ENCODE data around the genes WDR74 and SLC22A6.

GRCh38 chr11:62727827-62728000 lies 457 bp upstream of the HNRNPUL2 start:
- RRBS: 11% methylated on average over 1 of the region's 10 CpGs

- RRBS: under 1% methylated on average over 10 of the region's 37 CpGs
Observed at GRCh38 chr11:62838749-62839438, 496 bp downstream of the WDR74 start.

DNA sequence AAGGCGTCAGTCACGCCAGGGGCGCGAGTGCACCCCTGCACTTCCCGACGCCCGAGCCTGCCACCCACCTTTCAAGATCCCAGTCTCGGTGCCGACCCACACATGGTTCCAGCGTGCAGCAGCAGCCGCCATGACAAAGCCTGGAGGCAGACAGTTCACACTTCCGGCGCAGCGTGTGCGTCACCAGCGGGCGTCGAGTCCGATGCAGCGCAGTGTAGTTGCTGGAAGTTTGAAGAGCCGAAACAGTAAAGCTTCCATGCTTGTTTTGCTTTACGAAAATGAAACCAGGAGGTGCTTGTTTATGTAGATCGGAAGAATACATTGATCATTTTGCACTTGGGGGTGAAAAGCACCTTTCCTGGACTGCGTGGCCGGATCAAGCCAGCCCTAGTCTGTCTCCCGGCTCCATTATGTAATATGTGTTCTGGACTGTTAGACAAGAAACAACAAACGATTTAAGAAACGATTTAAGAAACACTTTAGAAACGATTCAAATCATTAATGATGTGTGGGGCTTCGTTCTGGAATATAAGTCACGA lies at the start of gene WDR74:
Gene WDR74, minus strand, starts transcription at position 152 of the 539 bp plus-strand sequence.
- RRBS: no CpG with 5 or more reads among the region's 31 CpGs

DNA sequence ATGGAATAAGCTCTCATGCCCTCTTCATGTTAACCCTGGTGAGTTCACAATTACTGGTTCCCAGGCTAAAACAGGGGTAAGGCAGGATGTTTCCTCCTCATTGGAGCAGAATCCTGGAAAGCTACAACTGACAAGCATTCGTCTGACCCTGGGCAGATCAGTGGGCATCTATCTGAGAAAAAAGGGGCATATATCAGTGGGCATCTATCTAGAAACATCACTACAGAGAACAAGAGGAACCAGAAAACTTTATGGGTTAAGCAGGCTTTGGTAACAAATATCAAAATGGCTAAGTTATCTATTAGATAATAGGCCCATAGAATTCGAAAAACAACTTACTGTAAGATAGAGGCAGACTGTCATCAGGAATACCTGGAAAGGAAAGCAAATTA lies 14.8 kb upstream of the WDR74 start:
- RRBS: no CpG with 5 or more reads among the region's 2 CpGs

DNA sequence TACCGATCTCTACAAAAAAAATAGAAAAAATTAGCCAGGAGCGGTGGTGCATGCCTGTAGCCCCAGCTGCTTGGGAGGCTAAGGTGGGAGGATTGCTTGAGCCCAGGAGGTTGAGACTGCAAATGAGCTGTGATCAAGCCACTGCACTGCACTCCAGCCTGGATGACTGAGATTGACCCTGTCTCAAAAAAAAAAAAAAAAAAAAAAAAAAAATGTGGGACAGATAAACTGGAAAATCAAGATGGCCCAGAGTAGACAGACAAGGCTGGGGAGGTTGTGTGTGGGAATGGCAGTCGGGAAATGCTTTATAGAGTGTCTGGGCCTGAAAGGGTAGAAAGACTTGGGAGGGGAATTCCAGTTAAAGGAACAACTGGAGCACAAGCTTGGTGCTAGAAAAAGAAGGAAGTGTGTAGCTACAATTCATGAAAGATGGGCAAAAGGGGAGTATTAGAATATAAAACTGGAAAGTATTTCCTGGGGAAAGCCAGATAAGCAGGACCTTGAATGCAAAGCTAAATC lies 18.2 kb upstream of the WDR74 start:
- RRBS: no CpG with 5 or more reads among the region's 3 CpGs

DNA sequence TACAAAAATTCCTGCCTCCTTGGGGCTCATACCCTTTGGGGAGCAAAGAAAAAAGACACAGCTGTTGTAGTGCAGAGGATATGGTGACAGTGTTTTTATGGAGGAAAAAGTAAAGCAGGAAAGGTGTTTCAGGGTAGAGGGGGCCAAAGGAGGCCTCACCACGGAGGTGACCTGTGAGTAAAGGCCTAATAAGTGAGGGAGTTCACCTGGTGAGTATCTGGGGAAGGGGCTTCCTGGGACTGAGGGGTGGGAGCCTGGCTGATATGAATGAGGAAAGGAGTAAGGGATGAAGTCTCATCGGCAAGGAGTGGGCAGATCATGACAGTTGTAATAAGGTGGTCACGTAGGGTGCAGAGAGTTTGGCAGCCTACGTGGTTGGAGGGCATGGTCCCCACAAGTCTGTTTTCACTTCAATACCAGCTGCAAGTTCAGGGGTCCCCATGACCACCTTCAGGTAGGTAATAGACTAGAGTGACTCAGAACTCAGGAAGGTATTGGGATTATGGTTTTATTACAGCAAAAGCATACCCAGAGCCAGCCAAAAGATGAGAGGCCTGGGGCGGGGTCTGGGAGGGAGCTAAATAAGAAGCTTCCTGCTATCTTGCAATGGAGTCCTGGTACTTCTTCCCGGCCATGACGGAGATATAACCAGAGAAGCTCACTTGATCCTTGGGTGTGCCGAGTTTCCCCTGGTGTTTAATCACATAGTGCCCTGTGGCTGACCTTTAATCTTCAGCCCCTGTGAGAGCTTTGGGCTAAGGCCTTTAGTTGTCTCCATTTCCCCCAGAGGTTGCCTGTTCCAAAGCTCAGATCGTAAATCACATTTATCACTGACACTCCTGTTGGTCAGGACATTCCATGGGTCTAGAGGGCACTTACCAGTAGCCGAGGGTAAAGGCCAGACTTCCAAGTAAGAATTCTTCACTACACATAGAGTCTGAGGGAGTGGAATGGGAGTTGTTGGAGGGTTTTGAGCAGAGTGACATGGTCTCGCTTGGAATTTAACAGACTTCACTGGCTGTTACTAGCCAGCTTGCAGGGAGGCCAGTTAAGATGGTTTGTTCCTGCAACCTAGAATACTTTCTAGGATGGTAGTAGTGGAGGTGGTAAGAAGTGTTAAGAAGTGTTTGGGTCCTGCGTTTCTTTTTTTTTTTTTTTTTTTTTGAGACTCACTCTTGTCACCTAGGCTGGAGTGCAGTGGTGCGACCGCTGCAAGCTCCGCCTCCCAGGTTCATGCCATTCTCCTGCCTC lies 9.0 kb downstream of the SLC3A2 start:
- RRBS: no CpG with 5 or more reads among the region's 15 CpGs

GRCh38 chr11:62984725-62985010 lies at the start of gene SLC22A6:
SLC22A6 (minus strand) TSS chr11:62984967.
- RRBS: 50% methylated on average over 3 of the region's 6 CpGs

GRCh38 chr11:63244424-63245231 lies 1.2 kb upstream of the SLC22A25 start:
- RRBS: no CpG with 5 or more reads among the region's 4 CpGs

DNA sequence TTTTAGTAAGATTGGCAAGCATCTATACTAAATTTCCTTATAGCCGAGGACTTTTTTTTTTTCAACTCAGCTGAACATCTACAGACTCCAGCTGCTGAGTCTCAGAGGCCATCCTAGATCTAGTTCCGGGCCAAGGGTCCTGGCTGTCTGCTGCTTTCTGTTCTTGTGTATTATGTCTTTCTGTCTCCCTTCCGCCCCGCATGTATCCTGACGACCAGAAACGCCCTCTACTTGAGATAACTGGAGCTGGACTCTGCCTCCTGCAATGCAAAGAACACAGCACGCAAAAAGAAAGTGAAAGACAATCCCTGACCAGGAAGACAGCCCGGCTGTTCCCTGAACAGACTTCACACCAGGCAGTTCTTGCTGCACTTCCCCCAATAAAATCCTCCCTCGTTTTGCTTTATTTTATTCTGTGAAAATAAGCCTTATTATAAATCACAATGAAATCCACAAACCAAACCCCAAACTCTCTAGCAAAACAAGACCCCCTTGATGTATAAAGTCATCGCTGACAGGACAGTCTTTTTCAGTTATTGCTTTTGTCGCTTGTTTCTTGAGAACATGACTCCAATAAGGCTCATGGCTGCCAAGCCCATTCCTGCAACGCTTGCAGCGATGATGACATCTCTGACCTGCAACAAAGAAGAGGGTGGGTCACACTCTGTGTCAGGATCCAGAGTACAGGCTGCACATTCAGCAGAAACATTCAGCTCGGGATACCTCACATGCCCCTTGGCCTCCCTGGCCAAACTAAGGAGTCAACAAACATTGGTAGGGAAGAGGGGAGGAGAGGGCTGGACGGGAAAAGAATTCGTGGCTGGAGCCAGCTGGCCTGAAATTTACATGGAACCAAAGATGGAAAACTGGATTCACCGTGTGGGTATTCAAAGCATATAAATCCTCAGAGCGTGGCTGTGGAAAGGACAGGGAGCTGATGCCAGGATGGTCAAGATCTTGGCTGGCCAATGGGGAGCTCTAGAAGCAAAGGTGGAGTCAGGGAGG lies 11.5 kb upstream of the PLAAT2 start:
- RRBS: no CpG with 5 or more reads among the region's 18 CpGs

- RRBS: no CpG with 5 or more reads among the region's 10 CpGs
Observed at GRCh38 chr11:63765212-63765900, 3.2 kb downstream of the ZFTA start.

- RRBS: 64% methylated on average over 10 of the region's 45 CpGs
Observed at GRCh38 chr11:63769637-63770424, 1.3 kb upstream of the ZFTA start.

DNA sequence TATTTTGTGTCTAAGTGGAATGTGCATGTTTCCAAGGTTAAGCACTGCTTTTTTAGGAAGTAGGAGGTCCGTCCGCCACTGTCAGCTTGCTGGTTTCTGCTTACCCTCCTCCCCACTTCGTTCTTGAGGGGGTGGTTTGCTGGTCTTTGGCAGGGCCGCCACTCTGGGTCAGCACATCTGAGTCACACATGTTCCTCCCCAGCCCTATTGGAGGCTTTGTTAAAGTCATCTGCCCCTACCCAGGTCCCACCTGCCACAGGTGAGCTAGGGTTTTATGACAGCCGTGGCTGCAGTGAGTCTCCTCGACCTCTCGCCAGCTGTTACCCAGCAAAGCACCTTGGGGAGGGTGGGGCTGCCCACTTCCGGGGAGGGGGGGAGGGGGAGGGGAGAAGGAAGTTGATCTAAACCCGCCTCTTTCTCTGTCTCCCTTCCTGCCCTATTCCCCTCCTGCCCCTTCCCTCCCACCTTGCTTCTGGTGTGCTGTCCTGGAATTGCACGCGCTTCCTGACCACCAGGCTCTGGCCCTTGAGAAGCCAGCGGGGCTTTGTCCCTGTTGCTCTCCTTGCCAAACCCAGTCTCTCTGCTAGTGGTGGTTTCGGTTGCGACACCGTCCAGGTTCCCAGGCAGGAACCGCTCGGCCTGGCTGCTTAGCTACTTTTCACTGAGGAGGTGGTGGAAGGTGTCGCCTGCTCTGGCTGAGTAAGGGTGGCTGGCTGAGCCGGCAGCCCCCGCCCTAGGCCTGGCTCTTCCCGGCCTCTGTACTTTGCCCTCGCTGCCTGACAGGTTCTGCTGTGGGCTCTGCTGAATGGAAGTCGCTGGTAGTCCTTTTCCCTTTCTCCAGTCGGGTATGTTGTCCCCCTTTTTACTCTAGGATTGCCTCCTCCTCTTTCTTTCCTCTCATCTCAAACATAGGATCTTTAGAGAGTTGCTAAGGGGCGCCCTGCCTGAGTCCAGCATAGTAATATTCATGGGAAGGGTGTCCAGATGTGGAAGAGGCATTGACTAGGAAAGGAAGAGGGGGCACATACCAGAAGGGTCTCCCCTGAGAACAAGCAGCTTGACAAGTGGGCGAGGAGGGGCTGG lies 28.5 kb downstream of the RCOR2 start:
- RRBS: no CpG with 5 or more reads among the region's 26 CpGs

DNA sequence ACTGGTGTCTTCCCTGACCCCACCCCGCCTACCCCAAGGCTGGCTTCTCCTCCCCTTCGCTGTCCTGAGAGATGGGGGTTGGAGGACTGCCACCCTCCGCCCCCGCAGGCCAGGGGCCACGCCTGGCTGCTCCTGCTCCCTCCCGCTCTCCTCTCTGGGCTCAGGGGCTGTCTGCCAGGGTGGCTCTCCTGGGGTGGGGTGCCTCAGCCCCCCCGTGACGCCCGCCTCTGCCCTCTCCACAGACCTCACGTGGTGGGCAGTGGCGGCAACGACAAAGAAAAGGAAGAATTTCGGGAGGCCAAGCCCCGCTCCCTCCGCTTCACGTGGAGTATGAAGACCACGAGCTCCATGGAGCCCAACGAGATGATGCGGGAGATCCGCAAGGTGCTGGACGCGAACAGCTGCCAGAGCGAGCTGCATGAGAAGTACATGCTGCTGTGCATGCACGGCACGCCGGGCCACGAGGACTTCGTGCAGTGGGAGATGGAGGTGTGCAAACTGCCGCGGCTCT lies 8.3 kb downstream of the RCOR2 start:
- RRBS: no CpG with 5 or more reads among the region's 30 CpGs

DNA sequence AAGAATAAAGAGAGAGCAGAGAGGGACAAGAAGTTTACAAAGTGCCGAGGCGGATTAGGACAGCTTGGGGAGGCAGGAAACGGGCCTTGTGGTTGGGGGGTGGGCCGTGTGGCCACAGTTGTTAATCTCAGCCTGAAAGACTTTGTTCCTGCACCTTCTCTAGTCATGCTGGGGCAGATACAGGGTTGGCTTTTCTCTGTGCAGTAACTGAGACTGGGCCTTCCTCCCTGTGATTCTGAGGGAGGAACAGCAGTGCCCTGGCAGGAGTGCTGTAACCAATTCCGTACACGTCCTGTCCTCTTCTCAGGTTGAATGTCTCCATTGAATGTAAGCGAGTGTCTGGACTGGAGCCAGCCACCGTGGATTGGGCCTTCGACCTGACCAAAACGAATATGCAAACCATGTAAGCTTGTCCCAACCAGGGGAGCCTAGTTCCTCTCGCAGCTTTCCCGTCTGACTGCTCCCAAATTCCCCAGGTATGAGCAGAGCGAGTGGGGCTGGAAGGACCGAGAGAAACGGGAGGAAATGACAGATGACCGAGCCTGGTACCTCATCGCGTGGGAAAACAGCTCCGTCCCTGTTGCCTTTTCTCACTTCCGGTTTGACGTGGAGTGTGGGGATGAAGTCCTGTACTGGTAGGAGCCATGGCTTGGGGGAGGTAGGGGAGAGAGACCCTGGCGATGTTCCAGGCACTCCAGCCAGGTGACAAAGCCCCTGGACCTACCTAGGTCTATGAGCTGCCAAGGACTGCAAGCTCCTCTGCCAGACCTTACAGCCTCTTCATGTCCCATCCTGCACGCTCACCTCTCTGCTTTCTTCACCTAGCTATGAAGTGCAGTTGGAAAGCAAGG lies 13.4 kb downstream of the NAA40 start:
- RRBS: no CpG with 5 or more reads among the region's 23 CpGs

GRCh38 chr11:64001842-64002392 lies 15.7 kb downstream of the OTUB1 start:
- RRBS: no CpG with 5 or more reads among the region's 13 CpGs

DNA sequence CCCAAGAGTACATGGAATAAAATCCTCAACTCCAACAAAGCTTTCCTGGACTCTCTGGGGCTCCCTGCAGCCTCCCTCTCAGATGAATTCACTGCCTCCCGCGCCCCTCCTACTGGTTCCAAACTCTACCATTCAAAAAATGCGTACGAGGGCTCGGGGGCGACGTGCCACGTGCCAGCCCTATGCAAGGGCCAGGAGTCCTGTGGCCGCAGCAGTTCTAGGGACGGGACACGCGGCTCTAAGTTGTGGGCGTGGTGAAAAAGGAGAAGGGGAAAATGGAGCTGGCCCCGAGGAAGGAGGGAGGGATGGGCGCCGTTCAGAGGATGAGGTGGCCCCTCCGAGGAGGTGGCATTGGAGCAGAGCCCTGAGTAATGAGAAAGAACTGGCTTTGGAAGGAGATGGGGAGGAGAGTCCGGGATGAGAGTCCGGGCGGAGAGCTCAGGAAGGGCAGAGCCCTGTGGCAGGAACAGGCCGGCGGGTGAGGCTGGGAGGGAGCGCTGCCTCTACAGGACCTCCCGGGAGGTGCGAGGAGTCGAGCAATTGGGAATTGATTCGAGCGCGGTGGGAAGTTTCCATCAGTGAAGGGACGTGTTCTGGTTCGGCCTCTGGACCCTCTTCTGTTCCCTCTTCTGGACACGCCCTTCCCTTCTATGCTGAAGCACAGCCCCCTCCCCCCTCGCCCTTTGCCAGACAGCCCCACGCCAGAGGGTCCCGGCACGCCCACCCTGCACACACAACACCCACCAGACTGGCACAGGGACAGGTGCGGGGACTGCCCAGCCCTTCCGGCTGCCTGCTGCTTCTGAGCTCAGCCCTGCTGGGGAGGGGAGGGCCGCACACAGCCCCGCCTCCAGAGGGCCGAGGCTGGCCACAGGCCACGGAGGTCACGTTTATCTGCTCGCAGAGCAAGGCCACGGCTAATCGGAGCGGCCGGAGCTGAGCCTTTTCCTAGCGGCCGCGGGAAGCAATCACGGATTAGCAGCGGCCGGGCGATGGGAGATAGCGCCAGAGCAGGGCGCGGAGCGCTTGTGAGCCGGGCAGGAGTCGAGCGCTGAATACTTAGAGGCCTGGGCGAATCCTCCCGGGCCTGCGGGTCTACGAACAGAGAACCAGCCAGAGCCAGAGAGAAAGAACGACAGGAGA lies 21.2 kb downstream of the OTUB1 start:
- RRBS: 91% methylated on average over 23 of the region's 67 CpGs

- RRBS: 97% methylated on average over 6 of the region's 21 CpGs
Observed at GRCh38 chr11:64058326-64058939, 22.7 kb downstream of the FLRT1 start.

DNA sequence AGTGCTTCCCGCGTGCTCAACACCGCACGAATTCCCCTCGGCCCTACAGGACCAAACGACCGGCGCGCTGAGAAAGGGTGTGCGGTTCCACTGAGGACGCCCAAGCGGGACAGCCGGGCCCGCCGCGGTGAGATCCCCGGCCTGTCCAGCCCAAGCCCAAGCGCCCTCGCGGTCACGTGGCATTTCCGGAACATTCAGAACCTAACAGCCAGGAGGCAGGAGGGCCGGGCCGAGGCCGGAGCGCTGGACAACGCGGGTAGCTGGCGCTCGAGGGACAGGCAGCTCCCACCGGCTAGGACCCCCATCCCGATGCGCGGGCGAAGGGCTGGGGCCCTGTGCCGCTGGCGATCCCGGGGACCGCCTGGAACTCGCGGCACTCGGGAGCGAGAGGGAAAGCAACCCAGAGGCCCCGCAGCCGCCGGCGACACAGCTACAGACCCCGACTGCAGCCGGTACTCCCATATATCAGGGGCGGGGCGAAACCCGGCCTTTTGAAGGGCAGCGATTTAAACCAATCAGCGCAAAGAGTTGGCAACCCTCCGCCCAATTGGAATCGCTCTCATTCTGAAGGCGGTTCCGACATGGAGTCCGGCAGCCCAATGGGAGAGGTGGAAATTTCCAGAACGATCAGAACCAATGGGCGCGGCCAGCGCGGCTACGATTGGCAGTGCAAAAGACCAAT lies 586 bp upstream of the STIP1 start:
- RRBS: 1% methylated on average over 40 of the region's 65 CpGs

- RRBS: no CpG with 5 or more reads among the region's 12 CpGs
Observed at GRCh38 chr11:64205536-64206061, 922 bp upstream of the FERMT3 start.

All from NB4 (cell line).